Measurements from ENCODE around the gene CDK6.

GRCh38 chr7:92836364-92837396 is at the start of gene CDK6:
Gene CDK6 (minus strand): TSS chr7:92836573.
- PRO-cap = bidirectional peak, plus-strand start at chr7:92836708, minus-strand start at chr7:92836569

- PRO-cap = no peak
These were observed 34.4 kb upstream of the CDK6 start for GRCh38 chr7:92870839-92871188.

- PRO-cap = no peak
These were observed 68.0 kb upstream of the CDK6 start for GRCh38 chr7:92904174-92904931.

GRCh38 chr7:92916790-92917320 is 80.5 kb upstream of the CDK6 start:
- PRO-cap = no peak

- PRO-cap = no peak
These were observed 15.3 kb downstream of the SAMD9 start for GRCh38 chr7:93102608-93102787.

GRCh38 chr7:93766349-93766603 is 124.3 kb downstream of the TFPI2 start:
- PRO-cap = no peak

- PRO-cap = no peak
These were observed 596 bp downstream of the BET1 start for GRCh38 chr7:94003479-94004038.

DNA sequence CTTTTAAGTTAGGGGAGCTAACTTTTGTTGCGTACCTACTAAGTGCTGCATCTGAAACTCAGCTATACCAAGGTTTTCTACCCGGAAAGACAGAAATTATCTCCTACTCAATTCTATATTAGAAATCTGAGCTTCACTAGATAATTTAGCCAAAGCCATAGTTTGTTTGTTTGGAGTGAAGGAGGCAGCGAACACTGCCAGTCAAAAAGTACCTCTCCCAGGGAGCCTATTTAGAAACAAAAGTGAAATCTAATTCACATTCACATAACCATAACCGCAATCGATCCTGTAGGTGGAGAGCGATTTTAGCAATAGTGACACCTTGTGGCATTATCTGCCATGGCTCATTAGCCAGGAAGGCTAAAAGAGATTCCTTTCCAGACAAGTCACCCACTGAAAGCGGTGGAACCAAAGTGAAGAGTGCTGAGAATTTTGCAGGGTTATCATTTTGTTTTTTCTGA is 83.5 kb upstream of the BET1 start:
- PRO-cap = no peak

DNA sequence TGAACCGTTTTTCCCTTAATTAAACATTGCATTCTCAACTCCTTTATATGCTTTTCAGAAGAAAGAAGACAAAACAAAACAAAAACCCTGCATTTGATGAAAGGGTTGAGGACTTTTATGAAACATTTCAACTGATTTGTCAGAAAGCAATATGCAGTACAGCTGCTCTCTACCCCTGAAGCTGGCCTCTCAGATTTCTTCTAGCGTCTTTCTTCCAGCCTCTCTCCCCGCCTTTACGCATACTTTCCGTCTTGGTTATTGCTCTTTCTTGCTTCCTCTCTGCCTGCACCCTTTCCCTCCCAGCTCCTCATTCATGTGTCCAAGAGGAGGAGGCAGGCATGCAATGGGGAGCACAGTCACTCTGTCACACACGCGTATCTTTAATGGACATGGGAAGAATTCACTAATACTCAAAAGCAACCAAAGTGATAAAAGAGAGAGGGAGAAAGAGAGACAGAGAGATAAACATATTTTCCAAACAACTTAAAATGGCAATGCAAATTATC is 91.0 kb upstream of the COL1A2 start:
- PRO-cap = no peak

DNA sequence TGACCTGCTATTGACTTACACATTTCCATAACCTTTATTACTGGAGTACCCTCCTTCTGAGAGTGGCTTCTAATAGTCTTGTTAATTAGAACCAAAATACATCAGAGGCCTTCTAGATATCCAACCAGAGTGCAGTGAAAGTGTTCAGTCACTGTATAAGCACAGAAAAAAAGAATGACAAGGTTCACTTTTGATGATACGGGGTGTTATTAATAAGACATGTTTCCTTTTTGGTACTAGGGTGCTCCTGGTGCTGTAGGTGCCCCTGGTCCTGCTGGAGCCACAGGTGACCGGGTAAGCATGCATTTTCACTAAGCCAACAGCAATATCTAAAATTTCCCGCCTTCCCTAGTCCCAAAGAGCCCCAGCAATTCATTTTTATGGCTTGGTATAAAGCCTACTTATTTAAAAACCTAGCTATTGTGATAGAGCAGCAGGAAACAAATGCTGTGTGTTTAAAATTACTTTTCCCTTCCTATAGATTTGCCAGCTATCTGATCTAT is 24.6 kb downstream of the COL1A2 start:
- PRO-cap = no peak

GRCh38 chr7:94430062-94430891 is 35.6 kb downstream of the COL1A2 start:
- PRO-cap = no peak

DNA sequence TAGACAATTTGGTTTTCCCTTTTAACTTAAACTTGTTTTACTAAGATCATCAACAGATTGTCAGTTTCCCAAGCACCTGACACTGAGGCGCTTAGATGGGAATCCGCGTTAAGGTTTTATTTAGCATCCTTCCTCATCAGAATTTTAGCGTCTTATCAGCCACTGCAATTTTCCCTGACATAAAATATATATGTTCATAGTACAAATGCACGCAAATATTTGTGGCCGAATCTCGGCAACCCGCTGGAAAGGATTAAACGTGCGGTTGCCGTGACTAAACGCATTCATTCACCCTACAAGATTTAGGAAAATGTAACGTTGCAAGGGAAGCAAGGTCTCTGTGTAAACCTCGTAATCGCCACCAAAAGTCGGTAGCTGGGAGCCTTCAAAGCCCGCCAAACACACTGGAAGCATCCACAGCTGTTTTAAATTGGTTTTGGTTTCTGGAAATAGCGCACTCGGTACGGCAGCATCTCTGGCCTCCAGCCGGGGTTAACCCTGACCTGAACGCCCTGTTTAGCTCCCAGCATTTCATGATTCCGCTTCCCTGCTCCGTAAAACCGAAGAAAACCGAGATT is 986 bp downstream of the SGCE start:
- PRO-cap = no peak

GRCh38 chr7:94656529-94657448 is 856 bp upstream of the SGCE start:
- PRO-cap = no peak

- PRO-cap = no peak
These were observed 933 bp downstream of the PPP1R9A start for GRCh38 chr7:94908287-94908766.

GRCh38 chr7:95323378-95323755 is 965 bp downstream of the PON1 start:
- PRO-cap = no peak

- PRO-cap = no peak
These were observed 664 bp downstream of the PON3 start for GRCh38 chr7:95395361-95396060.

GRCh38 chr7:95582034-95582905 is 14.0 kb downstream of the PDK4 start:
- PRO-cap = no peak

- PRO-cap = no peak
These were observed 3.1 kb upstream of the PDK4 start for GRCh38 chr7:95599330-95599864.

DNA sequence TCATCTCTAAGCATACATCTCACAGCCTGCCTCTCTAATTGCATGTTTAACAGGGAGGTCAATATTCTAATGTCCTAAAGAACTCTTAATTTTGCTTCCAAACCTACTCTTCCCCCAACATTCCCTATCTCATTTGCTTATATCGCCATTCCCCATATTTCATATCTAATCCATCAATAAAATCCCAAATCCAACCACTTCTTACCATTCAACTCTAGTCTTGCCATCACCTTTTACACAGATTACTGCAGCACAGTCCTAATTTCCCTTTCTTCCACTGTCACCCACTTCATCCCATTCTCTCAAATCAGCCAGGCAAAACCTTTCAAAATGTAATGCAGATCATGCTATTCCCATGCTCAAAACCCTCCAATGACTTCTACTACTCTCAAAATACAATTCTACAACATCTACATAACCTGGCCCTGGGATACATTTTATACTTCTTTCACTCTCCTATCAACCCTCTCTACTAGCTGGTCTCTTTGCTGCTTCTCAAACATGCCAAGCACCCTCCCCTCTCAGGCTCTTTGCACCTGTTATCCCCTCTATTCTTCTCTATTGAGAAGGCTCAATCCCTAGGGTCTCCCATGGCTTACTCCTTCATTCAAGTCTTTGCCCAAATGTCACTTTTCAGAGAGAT is 61.2 kb downstream of the SLC25A13 start:
- PRO-cap = no peak

DNA sequence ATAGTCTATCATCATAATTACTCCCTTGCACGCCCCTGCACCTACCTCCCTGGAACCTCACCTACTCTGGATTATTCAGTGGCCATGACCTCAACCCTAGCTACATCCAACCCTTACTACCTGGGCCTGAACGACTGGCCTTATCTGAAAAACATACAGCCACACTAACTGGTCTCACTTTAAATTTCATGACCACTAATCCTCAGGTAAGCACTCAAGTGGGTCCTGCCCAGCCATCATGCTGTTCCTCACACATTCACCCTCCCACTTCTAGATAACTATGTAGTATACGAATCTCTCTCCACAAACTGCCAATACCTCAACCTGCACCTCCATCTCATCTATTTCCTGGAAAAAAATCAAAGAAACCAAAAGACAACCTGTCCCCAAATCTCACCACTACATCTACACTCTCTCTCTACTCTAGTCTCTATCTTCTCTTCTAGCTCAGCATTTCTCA is 57.8 kb downstream of the SLC25A13 start:
- PRO-cap = no peak

Measured in pulmonary lymph node (tissue), 1 donor.